Right common carotid artery plus branches (tissue), 1 donor: ENCODE measurements around a stretch of chr3.

GRCh38 chr3:56467764-56468043 lies 563 bp downstream of the ERC2 start:
- PRO-cap: no peak

GRCh38 chr3:56783444-56784217 lies 18.1 kb downstream of the ARHGEF3 start:
- PRO-cap: no peak

DNA sequence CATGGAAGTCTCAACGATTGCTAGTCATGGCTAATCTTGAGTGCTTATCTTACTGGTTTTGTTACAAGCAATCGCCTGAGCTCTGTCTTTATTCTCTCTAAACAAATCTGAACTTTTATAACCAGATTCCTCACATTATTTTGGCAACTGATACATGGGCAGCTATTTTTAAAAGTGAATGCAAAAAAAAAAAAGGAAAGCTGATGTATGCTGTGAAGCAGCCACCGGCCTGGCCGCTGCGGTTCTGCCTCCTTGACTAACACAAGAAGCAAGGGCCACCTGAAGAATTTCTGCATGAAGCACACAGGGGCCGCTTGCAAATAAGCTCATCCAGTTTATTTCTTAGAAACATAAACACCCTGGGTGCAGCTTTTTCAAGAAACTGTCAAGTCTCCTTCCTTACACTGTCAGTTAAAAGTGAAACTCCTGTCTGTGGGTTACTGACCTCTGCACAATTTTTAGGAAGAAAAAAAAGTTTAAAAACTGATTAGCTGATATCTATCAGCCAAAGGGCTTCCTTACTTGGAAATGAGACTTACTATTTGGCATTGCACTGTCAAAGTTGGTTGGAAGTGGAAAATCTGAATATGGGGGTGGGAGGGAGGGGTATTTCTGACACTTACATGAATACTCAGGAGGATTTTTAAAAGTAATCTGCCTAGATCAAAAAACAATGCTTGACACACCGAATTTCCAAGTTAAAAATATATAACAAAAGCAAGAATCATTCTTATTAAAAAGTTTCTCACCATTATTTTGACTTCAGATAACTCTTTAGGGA lies 120.3 kb upstream of the ARHGEF3 start:
- PRO-cap: unidirectional peak, minus-strand start at position 258 of the sequence

DNA sequence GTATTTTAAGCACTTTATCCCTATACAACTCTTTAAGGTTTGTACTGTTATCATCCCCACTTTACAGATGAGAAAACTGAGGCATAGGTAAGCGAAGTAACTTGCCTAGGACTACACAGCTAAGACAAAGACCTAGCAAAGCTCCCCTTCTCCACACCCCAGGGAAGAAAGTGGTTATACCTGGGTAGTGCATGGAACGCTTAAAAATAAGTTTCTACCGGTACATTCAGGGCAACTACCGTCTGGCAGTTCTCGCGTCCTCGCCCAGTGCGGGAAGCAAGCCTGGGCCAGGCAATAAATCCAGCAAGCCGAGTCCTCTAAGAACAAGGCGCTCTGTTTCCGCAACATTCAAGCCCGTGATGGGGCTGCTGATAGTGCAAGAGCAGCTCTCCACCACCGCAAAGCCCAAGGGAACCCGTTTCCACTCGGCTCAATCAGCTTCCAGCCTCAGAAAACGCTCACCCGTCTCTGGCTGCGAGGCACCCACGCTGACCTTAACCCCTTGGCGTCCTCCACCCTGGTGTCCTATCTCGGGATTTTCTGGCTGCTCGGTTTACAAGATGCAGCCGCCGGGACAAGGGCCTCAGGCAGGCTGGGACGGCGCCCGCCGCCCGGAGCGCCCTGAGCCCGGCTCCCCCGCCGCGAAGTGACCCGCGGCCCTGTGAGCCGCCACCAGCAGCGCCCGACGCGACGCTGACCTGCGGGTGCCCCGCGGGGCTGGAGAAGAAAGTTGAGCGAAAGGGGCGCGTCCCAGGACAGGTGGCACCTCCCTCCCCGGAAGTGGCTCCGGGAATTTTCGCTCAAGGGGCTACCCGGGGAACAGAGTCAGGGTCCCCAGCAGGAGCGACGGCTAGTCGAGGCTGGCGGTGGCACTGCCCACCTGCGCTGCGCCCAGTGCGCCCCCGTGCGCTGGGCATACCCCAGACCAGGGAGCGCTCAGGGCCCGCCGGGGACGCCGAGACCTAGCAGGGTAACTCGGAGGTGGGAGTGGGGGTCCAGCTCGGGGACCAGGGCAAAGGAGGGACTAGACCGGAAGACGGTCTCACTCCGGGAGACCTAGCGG lies 18.0 kb downstream of the SPATA12 start:
- PRO-cap: unidirectional peak, plus-strand start at position 351 of the sequence; unidirectional peak, minus-strand start at position 700 of the sequence

DNA sequence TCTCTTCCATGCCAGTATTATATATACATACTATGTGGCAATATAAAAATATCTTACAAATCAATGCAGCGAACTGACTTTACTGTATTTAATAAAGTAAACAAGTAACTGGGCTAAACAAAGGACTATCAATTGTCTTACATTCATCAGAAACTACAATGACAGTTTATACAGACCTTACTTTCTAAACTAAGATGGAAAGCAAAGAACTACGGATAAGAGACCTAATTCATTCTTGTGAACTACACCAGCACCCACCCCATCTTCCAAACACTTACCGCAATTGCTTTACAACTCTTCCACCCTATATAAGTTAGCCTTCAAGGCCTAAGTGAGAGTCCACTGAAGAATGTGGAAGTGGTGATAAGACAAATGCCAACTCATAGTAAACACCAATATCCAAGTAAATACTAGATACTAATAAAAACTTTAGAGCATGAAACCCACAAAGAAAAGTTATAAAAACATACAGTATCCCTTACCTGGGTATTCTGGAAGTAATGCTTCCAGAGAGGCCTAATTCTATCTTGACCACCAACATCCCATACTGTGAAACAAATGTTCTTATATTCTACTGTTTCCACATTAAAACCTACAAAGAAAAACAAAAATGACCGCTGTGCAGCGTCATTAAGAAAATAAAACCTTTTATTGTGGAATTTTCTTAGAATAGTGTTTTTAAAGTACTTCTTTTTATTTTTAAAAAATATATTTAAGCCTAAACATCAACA lies 13.6 kb downstream of the ARF4 start:
- PRO-cap: no peak

DNA sequence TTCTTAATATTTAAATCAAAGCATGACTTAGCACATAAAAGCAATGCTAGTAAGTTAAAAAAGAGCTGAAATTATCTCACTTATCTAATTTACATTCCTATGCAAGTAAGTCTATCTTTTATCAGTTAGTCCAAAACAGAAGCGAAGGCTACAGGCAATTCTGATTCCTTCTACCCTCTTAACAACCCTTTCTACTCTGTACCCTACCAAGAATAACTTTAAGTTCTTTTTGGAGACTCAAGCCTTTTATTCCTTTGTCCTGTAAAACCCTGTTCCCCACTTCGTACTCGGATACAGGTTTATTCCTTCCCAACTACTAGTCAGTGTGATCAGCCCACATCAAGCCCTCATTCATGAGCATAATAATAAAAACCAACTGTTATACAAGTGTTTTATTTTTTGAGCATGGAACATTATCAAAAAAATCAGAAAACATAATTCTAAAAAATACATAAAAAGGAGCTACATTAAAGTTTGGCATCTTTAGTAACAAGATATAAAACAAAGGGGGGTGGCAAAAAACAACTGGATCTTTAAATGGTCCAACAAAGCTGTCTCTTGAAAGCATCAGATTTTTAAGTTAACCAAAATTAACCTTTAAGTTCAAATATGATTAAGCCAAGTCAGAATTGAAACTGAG lies 10.7 kb downstream of the ARF4 start:
- PRO-cap: no peak

GRCh38 chr3:57596441-57596754 lies 746 bp downstream of the ARF4 start:
- PRO-cap: bidirectional peak, plus-strand start at chr3:57596701, minus-strand start at chr3:57596596

GRCh38 chr3:57803540-57804178 lies 47.5 kb downstream of the SLMAP start:
- PRO-cap: no peak

GRCh38 chr3:57809511-57809905 lies 53.4 kb downstream of the SLMAP start:
- PRO-cap: no peak

GRCh38 chr3:57890814-57891458 lies 117.3 kb upstream of the FLNB start:
- PRO-cap: bidirectional peak, plus-strand start at chr3:57891158, minus-strand start at chr3:57890962

- PRO-cap: bidirectional peak, plus-strand start at chr3:57893915, minus-strand start at chr3:57893867
Measured at GRCh38 chr3:57893561-57893983, 114.7 kb upstream of the FLNB start.

- PRO-cap: unidirectional peak, plus-strand start at chr3:57950101
Measured at GRCh38 chr3:57949868-57950371, 58.3 kb upstream of the FLNB start.

GRCh38 chr3:57952186-57952927 lies 55.9 kb upstream of the FLNB start:
- PRO-cap: bidirectional peak, plus-strand start at chr3:57952536, minus-strand start at chr3:57952320

DNA sequence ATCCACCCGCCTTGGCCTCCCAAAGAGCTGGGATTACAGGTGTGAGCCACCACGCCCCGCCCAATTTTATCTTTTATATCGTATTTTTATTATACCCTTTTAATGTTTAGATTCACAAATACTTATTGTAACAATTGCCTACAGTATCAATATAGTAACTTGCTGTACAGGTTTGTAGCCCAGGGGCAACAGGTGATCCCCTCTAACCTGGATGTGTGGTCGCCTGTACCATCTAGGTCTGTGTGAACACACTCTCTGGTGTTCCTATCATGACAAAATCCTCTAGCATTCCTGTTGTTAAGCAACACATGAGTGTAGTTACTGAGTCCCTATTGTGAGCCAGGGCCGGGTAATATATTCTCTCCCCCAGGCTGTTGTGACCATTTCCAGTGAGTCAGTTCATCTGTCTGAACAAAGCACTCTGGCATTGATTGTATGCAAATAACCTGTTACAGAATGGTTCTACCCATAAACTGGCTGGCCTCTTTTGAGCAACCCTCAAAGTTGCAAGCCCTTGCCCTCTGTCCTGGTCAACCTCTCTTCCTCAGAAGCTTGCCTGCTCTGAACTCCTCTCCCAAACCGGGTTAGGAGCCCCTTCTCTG lies 2.6 kb upstream of the FLNB start:
- PRO-cap: no peak

DNA sequence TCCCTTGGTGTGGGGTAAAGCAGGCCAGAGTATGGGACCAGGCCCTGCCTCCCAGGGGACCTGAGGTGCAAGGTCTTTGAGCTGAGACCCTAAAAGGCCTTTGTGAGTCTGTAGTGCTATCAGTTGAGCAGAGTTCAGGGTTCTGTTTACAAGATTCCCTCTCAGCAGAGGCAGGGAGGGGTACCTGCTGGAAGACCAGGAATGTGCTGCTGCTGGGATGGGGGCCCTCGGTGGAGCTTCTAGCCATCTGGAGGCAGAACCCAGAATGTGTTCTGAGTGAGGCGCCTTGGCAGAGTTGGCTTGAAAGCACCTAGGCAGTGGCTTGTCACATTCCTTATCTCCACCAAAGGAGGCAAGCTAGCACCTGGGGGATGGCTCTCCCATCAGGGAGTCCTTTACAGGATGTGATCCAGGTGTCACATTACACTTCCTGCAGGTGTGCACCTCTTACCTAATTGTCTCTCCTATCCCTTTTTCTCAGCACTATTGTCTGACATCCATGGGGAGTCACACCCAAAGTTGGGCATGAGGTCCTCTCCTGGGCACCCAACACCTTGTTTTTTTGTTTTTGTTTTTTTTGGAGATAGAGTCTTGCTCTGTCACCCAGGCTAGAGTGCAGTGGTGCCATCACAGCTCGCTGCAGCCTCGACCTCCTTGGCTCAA lies 13.1 kb downstream of the FLNB start:
- PRO-cap: no peak

GRCh38 chr3:58062346-58063025 lies 54.3 kb downstream of the FLNB start:
- PRO-cap: bidirectional peak, plus-strand start at chr3:58062681, minus-strand start at chr3:58062677

DNA sequence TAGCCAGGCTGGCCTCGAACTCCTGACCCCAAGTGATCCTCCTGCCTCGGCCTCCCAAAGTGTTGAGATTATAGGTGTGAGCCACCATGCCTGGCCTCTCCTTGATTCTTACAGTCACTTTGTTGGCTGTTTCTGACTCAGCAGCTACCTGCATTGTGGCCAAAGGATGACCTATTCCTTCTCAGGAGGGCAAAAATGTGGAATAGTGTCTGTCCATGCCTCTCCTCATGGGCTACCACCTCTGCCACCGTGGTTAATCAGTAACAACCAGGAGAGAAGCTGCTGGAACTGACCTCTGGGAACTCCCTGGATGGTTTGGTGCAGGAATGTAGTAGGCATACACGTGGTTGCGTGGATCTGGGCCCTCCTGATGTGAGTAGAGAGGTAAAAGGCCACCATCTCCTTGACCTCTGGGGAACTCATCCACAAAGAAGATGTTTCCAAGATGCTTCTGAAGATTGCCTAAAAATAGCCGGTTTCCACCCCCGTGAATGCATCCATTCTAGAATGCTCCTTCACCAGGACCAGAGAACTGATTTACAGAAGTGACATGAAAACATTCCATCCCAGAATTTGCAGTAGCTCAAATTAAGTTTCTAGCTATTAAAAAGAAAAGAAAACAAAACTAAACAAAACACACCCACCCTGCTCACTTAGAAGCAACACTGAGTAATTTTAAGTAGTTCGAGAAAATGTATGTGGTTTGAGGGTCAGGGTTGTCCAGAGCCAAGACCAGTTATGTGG lies 63.4 kb downstream of the FLNB start:
- PRO-cap: no peak

GRCh38 chr3:58173220-58174048 lies 37.3 kb downstream of the DNASE1L3 start:
- PRO-cap: no peak

- PRO-cap: no peak
Measured at GRCh38 chr3:58351948-58352445, 19.3 kb downstream of the PXK start.

DNA sequence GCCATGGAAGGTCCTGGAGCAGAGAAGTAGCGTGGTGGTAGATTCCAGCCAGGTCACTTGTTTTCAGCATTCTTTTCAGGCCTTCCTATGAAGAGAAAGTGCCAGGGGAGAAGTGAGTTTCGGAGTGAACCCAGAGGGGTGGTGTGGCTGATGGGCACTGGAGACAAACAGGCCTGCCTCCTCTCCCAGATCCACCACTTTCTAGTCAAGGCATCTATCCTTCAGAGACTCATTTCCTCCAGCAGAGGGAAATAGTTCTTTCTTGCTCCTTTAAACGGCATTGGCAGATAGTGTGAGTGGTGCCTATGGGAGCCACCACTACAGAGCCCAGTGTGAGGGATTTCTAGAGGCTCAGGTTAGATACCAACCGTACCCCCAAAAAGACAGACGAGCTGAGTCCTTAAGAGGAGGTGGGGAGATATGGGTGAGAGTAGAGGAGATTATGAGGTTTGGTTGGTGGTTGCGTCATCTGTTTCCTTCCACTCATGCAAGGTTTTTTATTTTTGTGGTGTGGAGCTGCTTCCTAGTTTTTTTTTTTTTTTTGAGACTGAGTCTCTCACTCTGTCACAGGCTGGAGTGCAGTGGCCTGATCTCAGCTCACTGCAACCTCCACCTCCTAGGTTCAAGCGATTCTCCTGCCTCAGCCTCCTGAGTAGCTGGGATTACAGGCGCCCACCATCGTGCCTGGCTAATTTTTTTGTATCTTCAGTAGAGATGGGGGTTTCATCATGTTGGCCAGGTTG lies 21.4 kb downstream of the PXK start:
- PRO-cap: no peak